ENCODE results near the gene TPT1.

DNA sequence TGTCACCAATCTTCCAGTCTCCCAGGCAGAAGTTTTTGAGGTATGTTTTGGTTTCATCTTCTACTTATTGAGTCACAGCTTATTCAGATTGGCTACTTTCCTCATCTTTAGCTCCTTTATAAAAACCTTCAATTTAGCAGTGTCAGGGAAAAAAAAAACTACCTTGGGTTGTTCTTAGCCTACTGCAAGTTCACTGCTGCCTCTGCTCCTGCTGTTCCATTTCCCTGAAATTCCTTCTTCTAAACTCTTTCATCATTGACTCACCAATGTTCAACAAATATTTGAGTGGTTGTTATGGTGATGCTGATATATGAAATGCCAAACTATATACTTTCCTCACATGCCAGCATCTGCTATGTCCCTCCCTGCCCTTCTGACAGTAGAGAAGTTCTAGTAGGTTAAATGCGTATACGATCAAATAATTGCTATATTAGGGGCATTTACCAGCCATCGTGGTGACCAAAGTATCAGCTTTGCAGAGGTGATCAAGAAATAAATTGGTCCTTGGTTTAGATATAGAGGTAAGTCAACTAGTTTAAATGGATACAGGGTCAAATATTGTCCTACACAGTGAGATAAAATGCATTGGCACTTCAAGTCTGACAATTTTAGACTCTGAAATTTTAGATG lies 29.1 kb downstream of the LACC1 start:
- PRO-cap: no peak

DNA sequence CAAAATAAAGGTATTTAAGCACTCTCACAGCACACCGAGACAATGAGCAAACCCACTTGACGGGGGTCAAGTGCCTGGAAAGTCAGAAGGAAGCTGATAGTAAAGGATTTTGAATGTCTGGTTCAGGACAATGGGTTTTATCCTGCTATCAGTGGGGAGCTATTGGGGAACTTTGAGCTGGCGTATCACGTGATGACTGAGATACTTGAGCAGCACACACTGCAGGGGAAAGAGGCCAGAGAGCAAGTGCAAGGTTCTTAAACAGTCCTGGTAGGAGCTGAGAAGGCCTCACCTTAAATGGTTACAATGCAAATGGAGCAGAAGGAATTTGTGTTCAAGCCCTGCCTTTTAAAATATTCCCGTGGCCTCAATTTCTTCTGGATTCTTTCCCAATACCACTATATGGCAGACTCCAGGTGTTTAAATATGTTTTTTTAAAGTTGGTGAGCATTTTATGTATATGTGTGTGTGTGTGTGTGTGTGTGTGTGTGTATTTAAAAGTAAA lies 56.0 kb downstream of the SMIM2 start:
- PRO-cap: no peak

DNA sequence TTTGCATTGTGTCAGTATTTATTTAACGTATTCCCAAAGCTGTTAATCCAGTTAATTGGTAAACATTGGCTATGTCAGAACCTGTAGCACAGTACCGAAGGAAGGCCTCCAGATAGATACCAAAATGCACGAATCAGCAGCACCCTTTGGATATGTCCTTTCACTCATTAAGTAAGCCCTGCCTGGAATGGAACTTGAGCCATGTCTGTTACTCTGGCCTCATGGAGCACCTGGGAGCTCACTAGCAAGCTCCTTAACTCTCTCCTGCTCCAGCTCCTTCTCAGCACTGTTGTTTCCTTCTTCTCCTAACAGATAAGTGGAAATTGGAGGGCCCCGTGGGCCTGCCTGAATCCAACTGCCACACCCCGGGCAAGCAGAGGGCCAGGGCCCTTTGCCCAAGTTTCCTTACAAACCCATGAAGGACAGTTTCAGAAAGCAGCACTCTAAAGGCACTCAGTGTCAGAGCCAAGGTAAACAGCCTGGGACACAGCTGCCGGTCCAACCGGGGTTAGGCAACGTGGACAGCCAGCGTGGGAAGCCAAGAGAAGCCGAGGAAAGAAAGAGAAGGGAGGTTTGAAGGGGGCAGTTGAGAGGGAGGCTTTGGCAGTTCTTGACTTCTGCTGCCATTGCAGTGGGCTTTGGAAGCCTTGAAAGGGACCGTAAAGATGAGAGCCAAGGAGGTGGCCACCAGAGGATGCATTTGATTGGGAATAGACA lies 57.7 kb upstream of the SMIM2 start:
- PRO-cap: no peak

DNA sequence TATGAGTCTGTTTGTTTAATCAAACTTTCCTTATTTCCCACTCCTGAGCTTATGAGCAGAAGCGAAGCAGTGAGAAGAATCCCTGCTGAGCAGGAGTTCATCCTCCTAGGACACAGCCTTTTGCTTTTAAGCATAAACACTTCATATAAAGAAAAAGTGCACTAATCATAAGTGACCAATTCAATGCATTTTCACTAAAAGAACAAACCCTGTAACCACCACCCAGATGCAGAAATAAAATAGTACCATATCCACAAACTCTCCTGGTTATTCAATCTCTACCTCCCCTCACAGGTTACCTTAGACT lies 60.9 kb upstream of the SMIM2 start:
- PRO-cap: no peak

- PRO-cap: no peak
These were observed 103.1 kb upstream of the SMIM2 start for GRCh38 chr13:44263935-44264853.

DNA sequence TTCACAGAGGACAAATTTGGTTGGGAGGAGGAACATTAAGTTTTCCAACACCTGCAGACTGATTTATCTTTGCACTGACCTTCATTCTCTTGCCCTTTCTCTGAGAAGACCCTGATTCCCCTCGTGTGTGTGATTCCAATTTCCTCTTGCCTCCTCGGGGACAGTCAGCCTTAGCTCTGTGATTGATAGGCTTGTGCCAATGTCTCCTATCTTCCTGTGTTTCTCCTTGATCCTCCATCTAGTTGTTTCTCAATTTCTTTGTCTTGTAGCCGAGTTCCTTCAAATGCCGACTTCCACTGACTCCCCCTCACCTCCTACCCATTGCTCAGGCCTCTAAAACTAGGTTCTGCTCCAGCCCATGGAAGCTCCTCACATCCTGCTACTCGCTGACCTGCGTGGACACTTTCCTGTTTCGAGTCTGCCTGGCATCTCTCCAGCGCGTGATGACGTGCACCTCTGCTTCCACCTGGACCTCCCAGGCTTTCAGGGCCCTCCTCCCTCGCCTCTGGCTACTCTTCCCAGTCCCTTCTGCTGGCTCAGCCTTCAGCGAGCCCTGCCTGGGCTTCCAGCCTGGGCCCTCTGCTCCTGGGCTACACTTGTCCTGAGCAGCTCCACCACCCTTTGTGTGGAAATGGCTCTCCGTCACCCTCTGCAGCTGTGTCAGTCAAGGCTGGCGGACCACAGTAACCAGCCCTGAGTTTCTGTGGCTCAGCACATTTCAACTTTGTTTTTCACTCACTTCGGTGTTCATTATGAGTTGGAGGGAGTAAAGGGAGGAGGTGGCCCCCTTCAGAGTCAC lies 49.1 kb downstream of the SERP2 start:
- PRO-cap: no peak

GRCh38 chr13:44434334-44434912 lies 60.8 kb downstream of the SERP2 start:
- PRO-cap: no peak

DNA sequence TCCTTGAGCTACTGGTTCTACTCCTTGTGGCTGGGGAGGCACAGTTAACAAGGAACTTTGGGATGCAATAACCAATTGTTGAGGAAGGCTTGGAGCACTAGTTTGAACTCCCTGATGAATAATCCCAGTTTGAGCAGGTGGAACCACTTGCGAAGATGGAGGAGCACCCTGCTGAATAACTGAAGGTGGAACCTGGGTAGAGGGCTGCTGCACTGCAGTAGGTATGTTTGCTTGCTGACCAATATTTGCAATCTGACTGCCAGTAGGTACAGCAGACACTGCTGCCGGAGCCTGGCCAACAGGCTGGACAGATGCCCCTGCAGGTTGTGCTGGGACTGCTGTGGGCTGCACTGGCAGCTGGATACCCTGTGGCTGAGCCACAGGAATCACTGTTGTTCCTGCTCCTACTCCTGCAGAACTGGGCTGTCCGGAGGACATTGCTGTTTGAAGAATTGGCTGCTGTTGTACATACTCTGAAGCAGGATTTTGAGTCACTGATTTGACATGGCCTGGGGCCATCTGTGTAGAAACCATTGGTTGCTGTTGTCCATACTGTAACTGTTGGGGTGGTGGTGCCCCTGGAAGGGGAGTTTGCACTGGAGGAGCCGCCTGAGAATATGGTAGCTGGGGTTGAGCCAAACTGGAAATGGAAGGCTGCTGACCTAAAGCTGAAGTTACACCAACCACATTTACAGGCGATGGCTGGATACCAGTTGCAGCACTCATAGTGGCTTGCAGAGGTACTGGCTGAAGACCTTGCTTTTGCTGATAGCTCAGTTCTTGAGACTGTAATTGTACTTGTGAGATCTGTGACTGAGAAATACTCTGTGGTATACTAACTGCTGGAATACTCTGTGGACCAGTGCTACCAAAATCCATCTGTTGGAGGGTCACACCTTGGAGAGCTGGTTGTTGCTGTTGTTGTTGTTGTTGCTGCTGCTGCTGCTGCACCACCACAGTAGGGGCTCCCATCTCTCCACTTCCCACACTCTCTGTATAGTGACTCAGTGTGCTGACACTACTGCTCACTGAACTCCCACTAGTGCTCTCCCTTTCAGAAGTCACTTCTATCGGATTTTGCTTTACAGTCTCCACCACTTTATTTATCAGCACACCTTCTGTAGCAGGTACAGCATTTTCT lies 2.1 kb downstream of the TSC22D1 start:
- PRO-cap: no peak

- PRO-cap: no peak
These were observed 391 bp downstream of the TSC22D1 start for GRCh38 chr13:44575579-44576299.

GRCh38 chr13:44870418-44871183 lies 118.7 kb downstream of the NUFIP1 start:
- PRO-cap: no peak

- PRO-cap: no peak
These were observed 32.7 kb downstream of the KCTD4 start for GRCh38 chr13:45168147-45168599.

DNA sequence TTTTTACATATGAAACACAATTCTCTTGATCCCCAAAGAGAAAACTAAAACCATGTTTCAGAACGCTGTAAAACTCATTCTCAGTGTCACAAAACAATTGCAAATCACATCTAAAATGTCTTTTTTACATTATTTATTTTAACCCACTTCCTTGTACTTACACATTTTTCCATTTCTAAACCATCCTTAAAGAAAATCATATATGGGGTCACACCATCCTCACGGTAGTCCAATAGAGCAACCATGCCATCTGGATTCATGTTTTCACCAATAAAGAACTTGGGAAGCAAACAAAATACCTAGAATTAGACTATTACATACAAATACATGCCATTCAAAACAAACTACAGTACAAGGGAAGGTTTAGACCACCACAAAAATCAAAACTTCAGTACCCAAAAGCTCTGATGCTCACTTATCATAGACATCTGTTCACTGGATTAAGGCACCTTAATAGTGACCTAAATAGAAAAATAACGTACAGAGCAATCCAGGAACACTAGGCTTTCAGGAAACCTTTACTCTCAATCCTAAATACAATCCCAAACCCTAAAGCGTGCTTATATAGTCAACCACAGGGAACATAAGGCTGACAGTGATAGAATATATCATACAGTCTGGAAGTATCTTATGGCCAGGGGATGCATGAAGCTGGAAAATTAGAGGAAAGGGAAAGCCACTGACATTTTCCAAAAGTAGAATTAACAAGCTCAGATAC lies 2.3 kb downstream of the TPT1 start:
- PRO-cap: no peak

DNA sequence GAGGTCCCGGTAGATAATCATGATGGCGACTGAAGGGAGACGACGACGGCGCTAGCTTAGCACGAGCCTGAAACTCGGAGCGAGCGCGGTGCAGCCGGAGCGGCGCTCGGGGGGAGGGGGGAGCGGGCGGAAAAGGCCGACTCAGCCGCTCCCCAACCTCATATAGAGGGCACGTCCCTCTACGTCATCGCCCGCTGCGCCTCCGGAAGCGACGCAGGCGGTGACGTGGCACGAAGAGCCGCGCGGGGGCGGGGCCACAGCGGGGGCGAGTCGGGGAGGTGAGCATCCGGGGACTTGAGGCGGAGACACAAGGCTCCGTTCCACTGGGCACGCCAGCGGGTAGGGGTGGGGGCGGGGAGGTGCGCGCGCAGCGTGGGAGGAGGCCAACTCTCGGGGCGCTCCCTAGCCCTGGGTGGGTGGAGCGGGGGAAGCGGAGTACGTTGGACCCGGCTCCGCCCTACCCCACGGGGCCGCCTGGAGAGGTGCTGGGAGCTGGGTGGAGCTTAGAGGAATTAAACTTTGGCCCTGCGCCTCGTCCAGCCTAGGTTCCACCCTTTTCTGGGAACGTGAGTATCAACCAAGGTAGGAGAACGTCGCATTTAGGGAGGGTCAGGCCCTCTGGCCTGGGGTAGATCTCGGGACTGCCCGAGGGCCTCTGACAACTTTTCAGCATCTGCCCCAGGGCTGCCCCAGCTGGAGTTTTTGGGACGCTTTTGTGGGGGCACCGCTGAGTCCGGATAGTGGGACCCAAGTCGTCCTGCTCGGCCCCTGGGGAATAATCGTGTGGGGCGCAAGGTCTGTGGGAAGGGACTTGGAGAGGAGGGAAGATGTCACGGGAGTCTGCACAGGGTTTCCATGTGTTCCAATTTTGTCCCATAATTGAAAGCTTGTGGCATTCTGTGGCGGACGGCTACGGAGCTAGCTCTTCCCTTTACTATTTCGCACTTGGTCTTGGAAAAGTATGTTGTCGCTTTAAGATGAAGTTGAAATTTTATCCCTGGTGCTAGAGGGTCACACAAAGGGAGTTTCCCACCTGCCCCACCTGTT lies at the start of gene TPT1:
Gene TPT1 (minus strand): TSS at position 135 of the 1,047 bp plus-strand sequence.
- PRO-cap: bidirectional peak, plus-strand start at position 544 of the sequence, minus-strand start at position 136 of the sequence

- PRO-cap: no peak
These were observed 30.8 kb upstream of the TPT1 start for GRCh38 chr13:45371733-45372280.

GRCh38 chr13:45440394-45440980 lies 22.3 kb upstream of the SLC25A30 start:
- PRO-cap: no peak

DNA sequence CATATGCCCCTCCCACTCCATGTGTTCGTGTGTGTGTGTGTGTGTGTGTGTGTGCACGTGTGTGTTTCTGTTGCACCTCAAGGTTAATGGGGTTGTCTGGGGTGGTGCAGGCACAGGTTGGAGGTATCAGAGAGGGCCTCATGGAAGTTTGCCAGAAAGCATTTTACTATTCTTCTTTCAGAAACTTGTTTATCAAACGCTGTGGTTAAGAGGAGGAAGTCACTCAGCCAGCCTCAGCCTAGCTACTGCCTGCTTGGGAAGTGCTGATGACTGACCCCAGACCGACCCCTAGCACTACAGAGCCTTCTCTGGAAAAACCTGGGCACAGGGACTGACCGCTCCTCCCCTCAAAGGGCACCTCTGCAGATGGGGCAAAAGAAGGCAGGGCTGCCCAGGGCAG lies 4.0 kb downstream of the SIAH3 start:
- PRO-cap: no peak

DNA sequence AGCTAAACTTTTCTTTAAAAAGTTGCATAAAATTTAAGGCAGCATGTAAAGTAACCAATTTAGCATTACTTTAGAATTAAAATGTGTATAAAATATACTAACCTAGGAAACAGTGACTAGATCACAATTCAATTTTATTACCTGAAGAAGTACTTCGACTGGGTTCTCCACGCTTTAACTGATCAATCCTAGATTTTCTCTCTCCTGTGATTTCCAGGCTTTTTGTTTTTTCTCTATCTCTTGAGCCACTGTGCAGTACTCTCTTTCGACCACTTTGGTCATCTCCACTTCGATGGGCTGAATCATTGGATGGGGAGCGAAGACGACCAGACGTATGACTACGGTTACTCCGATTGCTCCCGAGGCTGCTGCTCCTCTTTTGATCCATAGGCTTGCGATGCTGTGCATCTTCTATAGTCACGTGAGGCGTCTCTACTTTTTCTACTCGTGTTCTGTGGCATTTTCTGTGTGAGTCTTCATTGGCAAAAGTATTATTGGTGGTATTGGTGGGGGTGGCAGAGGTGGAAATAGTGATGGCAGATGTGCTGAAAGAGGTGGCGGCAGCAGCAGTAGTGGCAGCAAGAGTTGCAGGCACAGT lies 83.8 kb downstream of the ZC3H13 start:
- PRO-cap: no peak

DNA sequence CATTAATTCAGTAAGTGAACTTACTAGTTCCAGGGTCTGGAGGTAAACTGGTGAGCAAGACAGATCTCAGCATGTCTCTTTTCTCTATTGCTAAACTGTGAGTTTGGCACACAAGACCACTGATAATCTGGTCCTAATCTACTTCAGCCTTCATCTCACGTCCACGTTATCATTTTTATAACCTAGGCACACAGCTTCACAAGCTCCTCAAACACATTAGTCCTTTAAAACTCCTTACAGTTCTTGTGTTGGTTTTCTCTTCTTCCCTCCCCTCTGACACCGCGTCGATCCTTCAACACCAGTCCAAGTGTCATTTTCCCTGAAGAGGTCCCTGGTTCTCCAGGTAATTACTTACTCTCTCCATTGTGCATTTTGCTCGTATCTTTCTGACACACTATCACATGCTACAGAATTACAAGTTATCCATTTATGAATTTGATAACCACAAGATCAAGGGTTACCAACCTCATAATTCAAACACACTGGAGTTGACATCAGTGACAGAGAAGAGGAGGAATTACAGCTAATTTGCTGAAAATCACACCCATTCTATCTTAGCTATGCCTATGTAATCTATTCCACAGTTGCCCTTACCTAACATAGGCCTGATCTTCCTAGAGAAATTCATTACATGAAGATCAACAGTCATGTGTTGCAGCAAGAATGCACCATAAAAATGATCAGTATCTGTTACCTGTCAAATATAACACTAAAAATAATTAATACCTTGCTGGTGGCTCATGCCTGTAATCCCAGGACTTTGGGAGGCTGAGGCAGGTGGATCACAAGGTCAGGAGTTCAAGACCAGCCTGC lies 14.3 kb downstream of the ZC3H13 start:
- PRO-cap: no peak

- PRO-cap: no peak
These were observed 10.4 kb downstream of the CPB2 start for GRCh38 chr13:46094462-46094880.

GRCh38 chr13:46154171-46154930 lies 27.6 kb downstream of the LCP1 start:
- PRO-cap: no peak

All from LUHMES (cell line).